Duodenum (tissue), 1 donor: ENCODE measurements around the gene TMEM168.

DNA sequence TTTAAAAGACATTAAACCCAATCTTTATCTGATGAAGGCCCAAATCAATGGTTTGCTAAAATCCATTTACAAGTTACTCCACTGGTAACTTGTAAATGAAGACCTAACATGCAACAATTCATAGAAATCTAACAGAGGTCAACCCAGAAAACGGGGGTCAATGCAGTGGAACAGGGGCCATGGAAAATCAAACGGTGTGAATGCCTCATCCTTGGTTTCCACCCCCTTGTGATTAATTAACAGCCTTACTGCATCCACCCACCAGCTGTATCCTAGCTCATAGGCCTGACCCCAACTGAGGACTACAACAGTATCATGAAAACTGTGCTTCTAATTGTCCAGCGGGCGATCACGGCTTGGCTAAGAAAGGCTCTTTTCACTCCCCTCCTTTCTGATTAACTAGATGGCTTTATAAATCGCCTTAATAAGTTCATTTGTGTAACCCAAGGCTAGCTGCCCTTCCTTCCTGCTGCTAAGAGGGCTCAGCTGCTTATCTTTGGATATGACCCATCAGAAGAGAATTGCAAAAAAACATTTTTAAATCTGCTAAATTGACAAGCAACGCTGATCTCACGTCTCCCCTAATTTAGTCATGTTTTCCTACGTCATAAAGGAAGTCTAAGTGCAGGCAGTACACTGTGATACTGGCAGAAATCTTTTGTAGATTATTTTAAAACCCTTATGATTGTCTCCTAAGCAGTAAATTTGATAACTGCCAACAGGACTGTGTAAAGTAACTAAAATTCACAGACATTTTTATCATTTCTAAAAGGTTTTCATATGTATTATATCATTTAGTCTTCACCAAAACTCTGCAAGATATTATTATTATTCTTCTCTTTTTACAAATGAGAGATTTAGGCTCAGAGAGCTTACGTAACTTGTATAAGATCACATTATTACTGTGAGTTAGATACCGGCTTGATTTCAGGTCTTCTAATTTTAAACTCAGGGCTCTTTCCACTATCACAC is 163.0 kb downstream of the NRCAM start:
- PRO-cap, result no peak

DNA sequence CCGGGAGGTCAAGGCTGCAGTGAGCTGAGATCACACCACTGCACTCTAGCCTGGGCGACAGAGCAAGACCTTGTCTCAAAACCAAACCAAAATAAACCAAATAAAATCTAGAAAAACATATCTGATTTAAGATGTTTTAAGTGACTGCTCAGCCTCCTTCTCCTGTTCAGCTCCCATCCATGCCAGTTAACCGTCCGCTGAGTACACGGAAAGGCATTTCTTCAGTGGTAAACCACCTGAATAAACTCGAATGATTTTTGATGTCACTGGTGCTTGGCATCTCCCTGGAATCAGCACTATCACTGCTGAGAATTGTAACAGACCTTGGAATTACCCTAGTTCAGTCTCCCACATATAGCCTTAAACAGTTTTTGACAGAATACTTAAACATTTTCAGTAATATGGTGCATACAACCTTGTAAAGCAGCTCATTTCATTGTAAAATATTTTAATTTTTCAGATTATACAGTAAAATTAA is 24.1 kb upstream of the NRCAM start:
- PRO-cap, result no peak

DNA sequence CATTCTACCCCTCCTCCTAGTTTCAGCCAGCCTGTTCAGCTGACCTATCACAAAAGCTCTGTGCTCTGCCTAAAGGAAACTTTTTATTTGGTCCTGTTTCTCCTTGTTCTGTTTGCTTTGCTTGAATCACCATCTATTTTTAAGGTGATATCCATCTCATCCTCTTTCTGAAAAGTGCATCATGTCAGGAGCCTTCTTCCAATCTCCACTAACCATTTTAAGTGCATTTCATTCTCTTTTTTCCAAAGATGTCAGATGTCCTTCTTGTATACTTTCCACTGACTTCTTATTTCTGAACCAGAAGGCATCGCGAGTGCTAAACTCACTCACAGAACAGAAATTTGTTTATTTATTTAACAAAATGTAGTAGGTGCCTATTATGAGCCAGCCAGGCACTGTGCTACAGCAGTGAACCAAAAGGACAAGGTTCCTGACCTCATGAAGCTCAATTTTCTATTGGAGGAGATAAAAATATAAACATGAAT is 220.9 kb upstream of the LRRN3 start:
- PRO-cap, result no peak

DNA sequence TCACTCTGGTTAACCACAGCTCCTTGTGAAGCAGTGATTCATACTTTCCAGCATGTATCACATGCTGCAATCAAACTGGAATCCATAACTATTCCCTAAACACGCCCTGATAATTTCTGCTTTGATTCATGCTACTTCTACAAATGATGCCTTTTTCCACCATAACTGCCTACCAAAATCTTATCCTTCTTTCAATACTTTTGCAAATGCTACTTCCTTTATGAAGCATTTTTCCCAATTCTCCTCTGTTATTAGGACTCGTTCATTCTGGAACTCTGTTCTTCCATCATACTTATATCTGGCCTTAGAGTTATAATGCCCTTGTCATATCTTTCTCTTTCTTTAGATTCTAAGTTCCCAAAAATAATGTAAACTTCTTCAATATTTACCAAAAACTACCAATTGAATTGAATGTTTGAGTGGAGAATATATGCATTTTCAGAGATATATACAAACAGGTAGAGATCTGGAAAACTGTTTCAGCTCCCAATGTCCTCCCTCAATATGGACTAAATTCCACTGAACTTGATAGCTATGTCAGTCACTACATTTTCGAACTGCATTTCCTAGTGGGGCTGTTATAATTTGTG is 107.7 kb downstream of the LRRN3 start:
- PRO-cap, result no peak

DNA sequence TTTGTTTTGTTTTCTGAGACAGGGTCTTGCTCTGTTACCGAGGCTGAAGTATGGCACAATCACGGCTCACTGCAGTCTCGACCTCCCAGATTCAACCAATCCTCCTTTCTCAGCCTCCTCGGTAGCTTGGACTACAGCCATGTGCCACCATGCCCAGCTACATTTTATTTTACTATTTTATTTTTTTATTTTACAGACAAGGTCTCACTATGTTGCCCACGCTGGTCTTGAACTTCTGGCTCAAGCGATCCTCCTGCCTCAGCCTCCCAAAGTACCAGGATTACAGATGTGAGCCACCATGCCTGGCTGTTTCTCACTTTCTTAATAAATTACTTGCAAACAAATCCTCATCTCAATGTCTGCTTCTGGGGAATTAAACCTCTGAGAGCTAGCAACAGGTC is 135.2 kb downstream of the LRRN3 start:
- PRO-cap, result no peak

GRCh38 chr7:111231364-111231995 is 140.6 kb downstream of the LRRN3 start:
- PRO-cap, result no peak

DNA sequence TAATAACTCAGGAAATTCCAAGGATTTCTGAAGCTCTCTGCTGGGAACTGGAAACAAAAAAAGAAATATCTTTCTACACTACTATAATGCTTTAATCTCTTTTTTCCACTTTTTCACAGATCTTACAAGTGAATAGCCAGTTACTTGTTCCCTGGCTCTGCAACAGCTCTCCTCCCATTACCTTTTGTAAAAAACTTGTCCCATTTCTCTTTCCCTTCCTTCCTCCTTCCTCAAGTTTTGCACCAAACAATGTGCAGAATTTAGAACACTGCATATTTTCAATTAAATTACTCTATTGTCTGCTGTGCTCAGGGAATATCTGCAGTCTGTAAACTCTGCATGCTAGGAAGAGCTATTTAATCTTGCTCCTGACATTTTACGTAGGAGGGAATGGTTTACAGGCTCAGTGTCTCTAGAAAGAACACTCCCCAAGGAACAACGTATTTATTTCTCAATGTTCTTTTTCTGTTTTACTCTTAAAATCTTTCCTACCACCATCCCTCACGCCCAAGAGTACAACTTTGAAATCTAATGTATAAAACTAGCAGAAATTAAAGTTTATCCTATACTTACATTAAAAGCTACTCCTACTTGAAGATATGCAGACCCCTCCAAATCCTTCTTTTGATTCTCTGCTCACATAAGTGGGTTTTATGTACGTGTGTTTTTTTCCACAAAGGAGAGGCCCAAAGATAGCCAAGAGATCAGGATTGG is 168.9 kb downstream of the IMMP2L start:
- PRO-cap, result no peak

- PRO-cap, result no peak
These were observed 22.1 kb downstream of the IMMP2L start for GRCh38 chr7:111540140-111540559.

GRCh38 chr7:111710630-111711122 is 148.4 kb upstream of the IMMP2L start:
- PRO-cap, result no peak

DNA sequence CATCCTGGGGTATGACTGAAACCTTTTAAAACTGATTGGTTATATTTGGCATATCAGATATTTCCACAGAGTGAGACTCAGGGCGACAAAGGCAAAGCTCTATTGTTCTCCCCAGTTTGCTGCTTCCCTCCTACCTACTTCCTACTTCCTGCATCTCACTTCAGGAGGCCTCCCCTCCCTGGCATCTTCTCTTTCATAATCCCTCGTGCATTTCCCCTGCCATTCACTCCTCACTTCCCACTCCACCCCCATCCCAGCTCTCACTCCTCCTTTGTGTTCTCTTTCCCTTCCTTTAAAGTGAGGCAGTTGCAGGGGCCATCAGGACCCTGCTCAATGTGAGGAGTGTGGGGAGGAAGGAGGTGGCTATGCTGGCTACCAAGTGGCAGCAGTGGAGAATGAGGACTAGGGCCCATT is 311.7 kb upstream of the IMMP2L start:
- PRO-cap, result no peak

DNA sequence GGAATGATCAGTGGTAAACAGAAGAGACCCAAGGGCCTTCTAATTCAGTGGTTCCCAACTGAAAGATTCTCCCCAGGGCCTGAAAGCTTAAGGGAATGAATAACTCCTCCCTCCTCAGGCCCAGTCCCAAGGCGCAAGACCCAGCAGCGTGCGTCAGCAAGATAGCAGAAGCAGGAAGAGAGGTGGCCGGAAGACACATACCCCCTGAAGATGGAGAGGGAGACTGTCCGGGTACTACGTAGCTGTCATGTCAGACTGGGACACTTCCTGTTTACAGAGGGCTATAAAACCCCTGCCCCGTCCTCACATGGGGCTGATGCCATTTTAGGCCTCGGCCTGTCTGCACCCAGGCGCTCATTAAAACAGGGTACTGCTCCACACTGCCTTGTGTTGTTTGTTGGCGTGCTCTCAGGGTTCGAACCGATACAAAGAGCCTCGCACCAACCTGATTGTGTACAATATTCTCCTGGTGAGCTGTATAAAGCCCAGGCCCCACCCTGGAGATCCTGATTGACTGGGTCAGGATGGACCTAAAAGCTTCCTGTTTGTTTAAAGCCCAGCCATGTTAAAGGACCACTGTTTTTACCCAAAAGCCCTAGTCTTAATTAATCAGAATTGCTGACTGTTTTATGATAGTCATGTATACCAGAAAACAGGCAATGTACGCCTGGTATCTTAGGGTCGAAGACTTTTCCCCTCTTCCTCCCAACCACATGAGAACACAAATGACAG is 251.6 kb downstream of the DOCK4 start:
- PRO-cap, result no peak

DNA sequence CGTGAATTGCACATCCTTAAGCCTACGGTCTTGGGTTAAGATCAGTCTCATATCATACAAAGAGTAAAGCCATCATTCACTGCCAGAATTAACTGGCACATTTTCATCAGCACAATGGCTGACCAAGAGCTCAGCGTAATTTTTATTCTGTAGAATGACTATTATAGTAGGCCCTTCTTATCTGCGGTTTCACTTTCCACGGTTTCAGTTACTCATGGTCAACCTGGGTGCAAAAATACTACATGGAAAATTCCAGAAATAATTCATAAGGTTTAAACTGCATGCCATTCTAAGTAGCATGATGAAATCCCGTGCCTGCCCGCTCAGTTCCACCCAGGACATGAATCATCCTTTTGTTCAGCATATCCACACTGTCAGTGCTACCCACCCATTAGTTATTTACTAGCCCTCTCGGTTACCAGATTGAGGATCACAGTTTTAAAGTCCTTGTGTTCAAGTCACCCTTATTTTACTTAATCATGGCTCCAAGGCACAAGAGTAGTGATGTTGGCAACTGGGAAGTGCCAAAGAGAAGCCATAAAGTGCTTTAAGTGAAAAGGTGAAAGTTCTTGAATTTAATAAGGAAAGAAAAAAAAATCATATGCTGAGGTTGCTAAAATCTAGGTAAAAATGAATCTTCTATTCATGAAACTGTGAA is 205.0 kb downstream of the DOCK4 start:
- PRO-cap, result no peak

GRCh38 chr7:112111727-112112223 is 94.4 kb downstream of the DOCK4 start:
- PRO-cap, result no peak

GRCh38 chr7:112145710-112146093 is 60.5 kb downstream of the DOCK4 start:
- PRO-cap, result no peak

GRCh38 chr7:112147820-112148395 is 58.3 kb downstream of the DOCK4 start:
- PRO-cap, result no peak

- PRO-cap, result no peak
These were observed 28.3 kb upstream of the IFRD1 start for GRCh38 chr7:112422053-112422357.

GRCh38 chr7:112451740-112452545 is 1.7 kb downstream of the IFRD1 start:
- PRO-cap, result no peak

- PRO-cap, result no peak
These were observed 91.1 kb downstream of the LSMEM1 start for GRCh38 chr7:112571782-112572315.

DNA sequence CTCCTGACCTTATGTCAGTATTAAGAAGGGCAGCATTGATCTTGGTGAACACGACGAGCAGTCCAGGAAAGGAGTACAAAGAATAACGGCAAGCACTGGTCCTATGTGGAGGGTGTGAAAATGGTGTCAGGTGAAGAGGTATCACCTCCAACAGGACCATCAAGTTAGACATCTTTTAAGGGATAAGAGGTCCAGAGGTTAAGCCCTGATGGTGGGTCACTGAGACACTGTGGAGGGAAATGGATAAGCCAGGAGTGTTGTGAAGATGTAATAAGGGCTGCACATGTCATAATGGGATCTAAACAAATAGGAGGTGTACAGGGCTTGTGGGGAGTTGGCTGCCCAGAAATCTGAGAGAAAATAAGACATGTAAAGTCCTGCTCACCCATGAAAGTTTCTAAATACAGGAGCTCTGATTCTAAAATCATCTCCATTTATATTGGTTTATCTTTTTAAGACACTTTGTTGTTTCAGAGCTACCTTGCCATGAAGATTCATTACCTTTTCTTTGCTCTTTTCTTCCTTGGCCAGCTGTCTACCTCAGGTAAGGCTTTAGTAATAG is 137.0 kb downstream of the LSMEM1 start:
- PRO-cap, result no peak

GRCh38 chr7:112790229-112791060 is at the start of gene TMEM168:
TMEM168 (minus strand) TSS chr7:112790393.
- PRO-cap, result bidirectional peak, plus-strand start at chr7:112790395, minus-strand start at chr7:112790393